Mesenchymal stem cell of Wharton's jelly (primary cell): ENCODE measurements around the gene DLEC1.

- CAGE, long polyA plus RNA = no peak
These were observed 61.1 kb downstream of the MLH1 start for GRCh38 chr3:37054370-37054937.

DNA sequence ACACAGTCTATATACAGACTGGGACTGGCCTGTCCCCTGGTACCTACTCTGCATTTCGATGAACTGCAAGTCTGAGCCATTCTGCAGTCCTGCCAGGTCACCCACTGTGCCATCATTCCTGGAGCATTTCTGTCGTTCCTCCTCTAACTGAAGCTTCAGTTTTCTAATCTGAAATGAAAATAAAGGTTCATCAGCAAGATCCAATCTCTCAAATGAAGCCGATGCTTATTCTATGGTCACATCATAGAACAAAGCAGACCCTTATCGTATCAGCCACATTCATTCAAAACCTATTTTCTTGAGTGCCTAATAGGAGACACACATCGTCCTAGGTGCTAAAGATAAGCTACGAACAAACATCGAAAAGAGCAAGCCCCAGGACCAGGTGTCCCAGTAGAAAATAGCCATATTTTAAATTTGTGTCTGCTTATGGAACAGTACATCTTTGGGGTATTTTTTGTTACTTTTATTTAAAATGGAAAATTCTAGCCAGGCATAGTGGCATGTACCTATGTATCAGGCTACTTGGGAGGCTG is 65.5 kb downstream of the MLH1 start:
- CAGE, long polyA plus RNA = no peak

- CAGE, long polyA plus RNA = no peak
These were observed 75.9 kb downstream of the GOLGA4 start for GRCh38 chr3:37318841-37319430.

DNA sequence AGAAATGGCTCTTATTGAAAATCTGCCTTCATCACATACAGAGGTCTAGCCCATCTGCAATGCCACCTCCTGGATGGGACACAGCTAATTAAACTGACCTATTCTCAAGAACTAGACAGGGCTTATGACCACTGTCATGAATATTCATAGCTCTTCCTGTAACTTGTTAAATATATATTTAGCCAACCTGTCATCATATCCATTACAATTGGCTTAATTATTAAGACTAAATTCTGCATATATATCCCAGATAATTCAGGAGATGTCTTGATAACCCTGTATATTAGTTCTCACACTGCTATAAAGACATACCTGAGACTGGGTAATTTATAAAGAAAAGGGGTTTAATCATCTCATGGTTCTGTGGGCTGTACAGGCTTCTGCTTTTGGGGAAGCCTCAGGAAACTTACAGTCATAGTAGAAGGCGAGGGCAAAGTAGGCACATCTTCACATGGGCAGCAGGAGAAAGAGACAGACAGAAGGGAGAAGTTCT is 74.9 kb upstream of the ITGA9 start:
- CAGE, long polyA plus RNA = no peak

DNA sequence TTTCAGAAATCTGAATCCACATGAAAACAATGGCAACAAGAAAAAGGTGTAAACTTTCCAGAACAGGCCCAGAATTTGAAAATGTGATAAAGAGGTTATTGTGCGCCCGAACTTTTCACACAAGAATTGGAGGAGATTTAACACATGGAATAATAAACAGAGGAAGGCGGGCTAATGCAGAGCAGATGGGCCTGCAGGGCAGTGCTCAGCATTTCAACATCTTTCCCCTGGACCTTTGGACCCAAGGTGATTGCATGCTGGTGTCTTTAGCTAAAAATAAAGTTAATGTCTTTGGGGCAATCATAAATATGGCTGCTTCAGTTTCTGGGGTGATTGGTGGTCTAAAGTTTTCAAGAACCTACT is 34.7 kb upstream of the ITGA9 start:
- CAGE, long polyA plus RNA = no peak

GRCh38 chr3:37442041-37442585 is 9.8 kb upstream of the ITGA9 start:
- CAGE, long polyA plus RNA = no peak

GRCh38 chr3:37492916-37493501 is 41.1 kb downstream of the ITGA9 start:
- CAGE, long polyA plus RNA = no peak

DNA sequence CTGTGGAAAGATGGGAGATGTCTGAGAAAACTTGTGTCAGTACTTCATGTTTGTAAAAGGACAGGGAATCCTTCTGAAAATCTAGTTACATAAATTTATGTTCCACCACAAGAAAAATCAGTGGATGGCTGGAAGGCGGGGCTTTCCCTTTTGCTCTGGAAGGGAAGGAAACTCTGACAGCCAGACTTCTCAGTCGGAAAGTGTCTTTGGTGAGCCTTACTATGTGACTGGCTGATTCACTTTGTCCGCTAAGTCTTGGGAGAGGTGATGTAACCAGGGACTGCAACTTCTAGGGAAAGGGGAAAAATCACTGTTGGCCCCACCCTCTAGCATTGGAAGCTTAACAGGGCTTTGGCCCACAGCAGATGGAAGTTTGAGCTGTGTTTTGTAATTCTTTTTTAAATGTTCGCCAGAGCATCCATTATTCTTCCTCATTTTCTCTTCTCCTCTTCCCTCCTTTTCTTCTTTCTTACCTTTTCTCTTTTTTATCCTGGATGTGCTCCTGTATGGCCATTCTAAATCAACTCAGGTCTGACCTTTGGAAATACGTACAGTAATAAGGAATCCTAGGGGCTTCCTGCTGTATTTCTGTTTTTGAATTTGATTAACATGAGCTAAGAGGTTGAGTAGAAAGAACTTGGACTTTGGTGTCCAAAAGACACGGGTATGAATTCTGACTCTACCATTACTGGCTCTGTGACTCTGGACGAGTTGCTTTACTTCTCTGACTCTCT is 128.4 kb downstream of the ITGA9 start:
- CAGE, long polyA plus RNA = no peak

DNA sequence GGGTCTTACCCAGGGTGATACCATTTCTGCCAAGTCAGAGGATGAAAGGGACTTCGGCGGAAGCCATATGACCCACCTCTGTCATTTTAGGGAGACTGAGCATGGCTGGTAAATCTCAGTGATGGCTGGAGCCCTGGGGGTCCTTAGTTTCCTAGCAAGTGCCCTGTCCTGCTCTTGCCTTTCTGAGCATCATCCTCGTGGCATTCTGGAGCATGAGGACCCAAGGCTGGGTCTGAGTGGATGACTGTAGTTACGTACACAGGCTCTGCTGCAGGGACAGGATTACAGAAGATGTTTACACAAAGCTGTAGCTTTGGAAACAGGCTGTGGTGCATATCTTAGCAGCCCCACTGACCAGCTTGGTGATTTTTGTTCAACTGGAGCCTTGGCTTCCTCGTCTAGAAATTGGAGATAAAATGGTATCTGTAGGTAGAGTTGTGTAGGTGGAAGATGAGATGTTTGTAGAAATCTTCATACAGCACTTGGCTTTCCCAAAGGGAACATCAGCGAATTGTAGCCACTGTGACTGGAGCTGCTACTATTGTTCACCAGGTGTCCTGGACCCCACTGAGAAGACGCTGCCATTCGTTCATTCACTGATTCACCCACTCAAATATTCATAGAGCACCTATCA is 136.9 kb downstream of the ITGA9 start:
- CAGE, long polyA plus RNA = no peak

- CAGE, long polyA plus RNA = no peak
These were observed 200.2 kb upstream of the CTDSPL start for GRCh38 chr3:37661475-37661922.

- CAGE, long polyA plus RNA = no peak
These were observed 122.1 kb upstream of the CTDSPL start for GRCh38 chr3:37739447-37740143.

DNA sequence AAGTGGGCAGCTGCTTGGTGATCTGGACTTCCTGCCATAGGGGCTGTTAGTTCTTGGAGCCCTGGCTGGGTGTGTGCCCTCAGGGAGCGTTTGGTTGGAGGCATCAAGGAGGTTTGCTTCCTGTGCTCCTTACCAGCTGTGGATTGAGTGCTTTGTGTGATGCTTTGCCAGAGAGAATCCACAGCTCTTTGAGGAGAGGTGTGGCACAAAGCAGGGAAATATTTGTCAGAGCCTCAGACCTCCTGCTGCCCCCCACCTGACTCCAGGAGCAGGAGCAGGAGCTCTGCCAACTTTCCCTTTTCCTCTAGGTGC is 2.3 kb downstream of the CTDSPL start:
- CAGE, long polyA plus RNA = no peak

DNA sequence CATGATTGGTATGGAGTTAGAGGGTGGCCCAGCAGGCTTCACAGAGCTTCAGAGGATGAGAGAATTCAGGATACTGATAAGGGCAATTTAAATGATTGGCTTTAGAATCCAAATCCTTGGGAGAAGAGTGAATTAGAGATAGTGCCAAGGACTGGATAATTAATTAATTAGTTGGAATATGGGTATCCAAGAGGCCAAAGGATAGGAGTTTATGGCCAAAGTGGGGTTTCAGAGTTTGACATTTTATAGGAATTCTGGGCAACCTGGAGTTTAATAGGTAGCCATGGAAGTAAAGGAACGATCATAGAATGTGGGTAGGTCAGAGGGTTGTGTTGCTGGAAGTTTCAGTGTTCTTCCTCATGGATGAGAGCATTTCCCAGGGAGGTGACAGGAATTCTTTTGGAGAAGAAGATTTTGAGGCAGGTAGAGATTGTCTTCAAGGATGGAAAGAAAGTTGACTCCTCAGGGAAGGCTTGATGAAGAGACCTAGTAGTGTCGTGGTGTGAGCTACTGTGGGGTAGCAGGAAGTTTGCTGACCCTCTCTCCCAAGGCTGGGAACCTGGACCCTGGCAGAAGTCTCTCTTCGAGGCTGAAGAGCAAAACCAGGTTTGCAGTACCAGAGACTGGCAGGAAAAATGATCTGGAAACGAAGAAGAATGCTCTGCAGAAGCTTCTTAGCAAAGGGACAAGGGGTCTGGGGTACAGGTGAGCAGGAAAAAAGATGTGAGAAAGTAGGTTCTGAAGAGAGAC is 23.5 kb downstream of the CTDSPL start:
- CAGE, long polyA plus RNA = no peak

GRCh38 chr3:37969315-37969799 is 21.2 kb upstream of the VILL start:
- CAGE, long polyA plus RNA = no peak

DNA sequence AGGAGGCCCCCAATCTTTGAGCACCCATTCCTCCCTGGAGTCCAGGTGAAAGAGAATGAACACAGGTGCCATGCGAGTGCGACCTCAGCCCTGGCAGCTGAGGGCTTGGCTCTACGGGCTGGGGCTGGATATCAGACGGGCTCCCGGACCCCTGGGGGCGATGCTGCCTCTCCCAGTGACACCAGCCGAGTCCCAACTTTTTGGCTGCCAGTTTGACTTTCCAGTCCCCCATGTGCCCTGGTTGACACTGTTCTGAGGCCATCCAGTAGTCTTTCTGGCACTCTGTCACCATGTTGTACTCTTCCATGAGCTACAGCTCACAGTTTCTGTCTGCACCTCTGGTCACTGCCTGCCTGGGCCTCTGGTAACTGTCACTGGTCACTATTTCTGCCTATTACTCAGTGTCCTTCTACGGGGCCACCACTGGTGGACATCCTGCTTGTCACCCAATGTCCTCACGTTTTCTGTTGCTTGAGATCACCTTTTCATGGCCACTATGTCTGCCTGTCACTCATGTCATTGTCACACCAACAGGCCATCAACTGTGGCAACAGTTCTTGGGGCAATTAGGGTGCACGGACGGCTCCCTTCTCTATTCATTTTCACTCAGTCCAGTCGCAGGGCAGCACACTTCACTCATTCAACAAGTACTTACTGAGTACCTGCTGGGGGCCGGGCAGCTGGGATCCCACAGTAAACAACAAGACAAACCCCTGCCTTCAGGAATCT is 1.4 kb downstream of the VILL start:
- CAGE, long polyA plus RNA = no peak

DNA sequence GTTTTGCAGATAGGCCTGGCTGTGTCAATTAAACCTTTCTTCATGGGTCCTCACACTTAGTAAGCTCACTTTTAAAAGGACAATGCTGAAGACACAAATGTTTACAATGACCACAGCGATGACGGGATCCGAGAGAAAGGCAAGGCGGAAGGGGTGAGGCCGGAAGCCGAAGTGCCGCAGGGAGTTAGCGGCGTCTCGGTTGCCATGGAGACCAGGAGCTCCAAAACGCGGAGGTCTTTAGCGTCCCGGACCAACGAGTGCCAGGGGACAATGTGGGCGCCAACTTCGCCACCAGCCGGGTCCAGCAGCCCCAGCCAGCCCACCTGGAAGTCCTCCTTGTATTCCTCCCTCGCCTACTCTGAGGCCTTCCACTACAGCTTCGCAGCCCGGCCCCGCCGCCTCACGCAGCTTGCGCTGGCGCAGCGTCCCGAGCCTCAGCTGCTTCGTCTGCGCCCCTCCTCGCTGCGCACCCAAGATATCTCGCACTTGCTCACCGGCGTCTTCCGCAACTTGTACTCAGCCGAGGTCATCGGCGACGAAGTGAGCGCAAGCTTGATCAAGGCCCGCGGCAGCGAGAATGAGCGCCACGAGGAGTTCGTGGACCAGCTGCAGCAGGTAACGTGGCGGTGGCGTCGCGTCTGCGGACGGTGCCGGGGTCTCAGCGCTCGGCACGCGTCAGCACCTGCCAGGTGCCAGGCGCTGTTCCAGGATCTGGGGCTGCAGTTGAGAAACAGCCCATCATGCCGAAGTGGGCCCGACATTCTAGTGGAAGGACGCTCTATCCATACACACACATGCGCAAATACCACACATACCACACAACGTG is at the start of gene DLEC1:
Gene DLEC1, plus strand, starts transcription at position 187 of the 826 bp plus-strand sequence.
- CAGE, long polyA plus RNA = no peak

DNA sequence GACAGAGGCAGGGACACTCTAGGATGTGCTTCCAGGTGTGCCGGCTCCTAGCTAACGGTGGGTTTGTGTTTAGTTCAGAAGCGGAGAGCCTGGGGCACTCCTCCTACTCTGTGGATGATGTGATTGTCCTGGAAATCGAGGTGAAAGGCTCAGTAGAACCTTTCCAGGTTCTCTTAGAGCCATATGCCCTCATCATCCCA is 40.5 kb downstream of the ACAA1 start:
- CAGE, long polyA plus RNA = no peak

GRCh38 chr3:38236227-38237152 is 29.1 kb upstream of the SLC22A13 start:
- CAGE, long polyA plus RNA = no peak

GRCh38 chr3:39052649-39052928 is 773 bp downstream of the WDR48 start:
- CAGE, long polyA plus RNA = no peak

DNA sequence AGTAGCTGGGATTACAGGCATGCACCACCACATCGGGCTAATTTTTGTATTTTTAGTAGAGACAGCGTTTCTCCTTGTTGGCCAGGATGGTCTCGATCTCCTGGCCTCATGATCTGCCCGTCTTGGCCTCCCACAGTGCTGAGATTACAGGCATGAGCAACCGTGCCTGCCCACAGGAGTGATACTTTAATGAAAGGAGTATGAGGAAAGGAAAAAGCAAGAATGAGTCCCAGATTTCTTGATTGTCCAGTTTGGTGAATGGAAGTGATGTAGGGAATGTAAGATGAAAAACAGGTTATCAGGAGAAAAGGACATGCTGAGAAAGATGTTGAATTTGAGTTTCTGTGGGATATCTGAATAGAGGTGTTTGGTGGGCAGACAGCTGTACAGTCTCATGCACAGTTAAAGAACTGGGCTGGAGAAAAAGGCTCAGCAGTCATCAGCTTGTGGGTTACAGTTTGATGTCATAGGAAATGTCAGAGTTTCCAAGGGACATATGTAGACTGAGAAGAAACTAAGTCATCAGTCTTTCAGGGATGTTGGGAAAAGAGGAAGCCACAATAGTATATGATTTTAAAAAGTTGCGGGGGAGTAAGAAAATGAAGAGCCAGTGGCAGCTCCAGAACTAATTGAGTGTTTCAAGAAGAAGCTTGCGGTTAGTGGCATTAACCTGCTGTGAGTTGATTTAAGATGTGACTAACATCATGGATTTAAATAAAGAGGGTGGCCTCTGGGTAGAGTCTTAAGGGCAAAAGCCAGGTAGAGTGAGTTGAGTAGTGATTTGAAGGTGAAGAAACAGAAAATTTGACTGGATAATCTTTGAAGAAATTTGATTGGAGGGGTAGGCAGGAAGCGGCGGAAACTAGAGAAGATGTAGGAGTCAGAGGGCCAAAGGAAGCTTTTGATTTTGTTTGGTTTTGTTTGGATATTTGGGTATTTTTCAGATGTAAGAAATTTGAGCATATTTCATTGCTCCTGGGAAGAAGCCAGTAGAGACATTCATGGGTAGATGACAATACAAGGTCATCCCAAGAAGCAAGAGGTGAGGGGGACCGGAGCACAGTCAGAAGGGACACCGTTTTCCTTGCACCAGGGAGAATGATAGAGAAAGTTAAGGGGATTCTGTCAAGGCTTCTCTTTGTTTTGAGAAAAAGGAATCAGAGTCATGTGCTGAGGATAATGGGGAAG is 24.6 kb downstream of the GORASP1 start:
- CAGE, long polyA plus RNA = no peak